Hepatocyte (in vitro differentiated cells and primary cell): ENCODE measurements around the gene DTX3L.

DNA sequence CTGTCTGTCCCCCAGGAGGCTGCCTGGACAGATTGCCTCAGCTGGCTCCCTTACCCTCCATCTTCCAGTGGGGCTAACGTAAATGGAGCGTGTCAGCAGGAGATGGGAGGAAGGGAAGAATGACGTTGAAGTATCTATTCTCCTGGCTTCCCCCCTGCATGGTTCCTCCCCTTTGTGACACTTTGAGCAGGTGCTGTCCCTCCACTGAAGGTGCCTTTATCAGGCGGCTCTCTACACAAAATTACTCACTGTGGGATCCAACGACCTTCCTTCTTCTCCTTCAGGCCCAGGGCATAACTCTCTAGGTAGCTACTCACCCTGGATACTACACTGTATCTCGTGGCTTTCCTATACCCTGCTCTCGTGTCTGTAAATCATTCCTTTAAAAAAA, 31.3 kb downstream of the FBXO40 start:
- RAMPAGE, long total RNA, result no peak
- RRBS, result no CpG with 5 or more reads among the region's 7 CpGs

- RAMPAGE, long total RNA, result no peak
- RRBS, result no CpG with 5 or more reads among the region's 3 CpGs
These were observed 34.1 kb upstream of the GOLGB1 start for GRCh38 chr3:121783385-121784271.

GRCh38 chr3:121834071-121834671, 689 bp downstream of the IQCB1 start:
- RAMPAGE, long total RNA, result no peak
- RRBS, result no CpG with 5 or more reads among the region's 17 CpGs

GRCh38 chr3:121995016-121995953, 26.8 kb downstream of the ILDR1 start:
- RAMPAGE, long total RNA, result no peak
- RRBS, result no CpG with 5 or more reads among the region's 14 CpGs

DNA sequence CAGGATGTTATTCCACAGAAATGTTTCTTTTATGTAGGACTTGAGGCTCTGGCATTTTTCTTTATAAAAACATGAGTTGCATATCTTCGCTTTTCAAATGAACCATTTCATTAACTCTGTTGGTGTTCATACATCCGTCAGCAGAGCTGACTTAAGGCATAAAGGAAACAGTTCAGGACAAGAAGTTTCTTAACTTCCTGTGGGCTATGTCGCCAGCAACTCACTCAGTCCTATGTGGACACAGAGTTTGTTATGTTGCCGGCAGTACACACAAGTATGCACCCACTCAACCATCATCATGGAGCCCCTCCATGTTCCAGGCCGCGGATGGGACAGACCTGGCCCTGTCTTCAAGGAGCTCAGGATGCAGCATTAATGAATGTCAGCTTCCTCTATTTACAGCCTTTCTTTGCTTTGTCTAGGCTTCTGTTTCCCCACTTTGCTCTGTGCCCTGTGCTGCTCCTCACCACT, 64.0 kb downstream of the CASR start:
- RAMPAGE, long total RNA, result no peak
- RRBS, result no CpG with 5 or more reads among the region's 6 CpGs

GRCh38 chr3:122564056-122565035, at the start of gene DTX3L:
DTX3L (plus strand) TSS chr3:122564338.
- RAMPAGE, long total RNA, result start-site peak on the plus strand at chr3:122564359-122564421, 44 and 50 reads in 2 replicates
- RRBS, result 2% methylated on average over 39 of the region's 56 CpGs

DNA sequence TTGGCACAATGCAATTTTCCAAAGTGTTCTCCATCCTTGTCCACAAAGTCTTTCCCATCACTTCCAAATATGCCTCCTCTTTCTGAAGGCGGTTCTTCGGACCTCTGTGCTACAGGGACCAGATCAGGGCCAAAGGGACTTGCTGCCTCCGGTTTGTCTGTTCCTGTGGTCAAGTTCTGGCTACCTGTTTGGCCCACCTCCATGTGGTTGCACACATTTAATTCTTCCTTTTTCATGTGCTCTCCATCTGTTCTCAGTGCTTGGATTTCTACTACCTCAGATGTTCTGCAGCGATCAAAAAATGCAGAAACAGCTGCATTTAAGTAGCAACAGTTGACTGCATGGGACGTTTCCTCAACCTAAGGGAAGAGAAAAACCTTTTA, 53.1 kb downstream of the HSPBAP1 start:
- RAMPAGE, long total RNA, result no peak
- RRBS, result no CpG with 5 or more reads among the region's 5 CpGs

DNA sequence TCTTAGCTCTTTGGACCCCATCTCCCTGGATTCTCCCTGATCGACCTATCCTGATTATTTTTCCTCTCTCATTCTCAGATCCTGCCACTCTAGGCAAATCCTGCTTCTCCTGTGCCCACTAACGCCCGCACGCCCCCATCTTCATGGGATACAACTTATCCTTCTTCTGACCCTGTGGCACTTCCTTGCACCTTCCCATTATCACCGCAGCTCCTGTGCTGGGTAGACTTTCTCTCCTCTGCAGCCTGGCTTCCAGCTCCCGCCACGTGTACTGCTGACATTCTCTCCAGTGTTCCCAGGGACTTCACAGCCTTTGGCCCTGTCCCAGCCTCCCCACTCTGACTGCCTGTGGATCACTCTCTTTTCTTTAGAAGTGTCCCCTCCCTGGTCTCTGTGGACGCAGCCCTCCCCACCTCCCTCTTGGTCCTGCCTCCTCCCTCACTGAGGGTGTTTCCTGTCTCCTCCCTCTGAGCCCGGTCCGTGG, 17.3 kb downstream of the PDIA5 start:
- RAMPAGE, long total RNA, result no peak
- RRBS, result no CpG with 5 or more reads among the region's 10 CpGs

DNA sequence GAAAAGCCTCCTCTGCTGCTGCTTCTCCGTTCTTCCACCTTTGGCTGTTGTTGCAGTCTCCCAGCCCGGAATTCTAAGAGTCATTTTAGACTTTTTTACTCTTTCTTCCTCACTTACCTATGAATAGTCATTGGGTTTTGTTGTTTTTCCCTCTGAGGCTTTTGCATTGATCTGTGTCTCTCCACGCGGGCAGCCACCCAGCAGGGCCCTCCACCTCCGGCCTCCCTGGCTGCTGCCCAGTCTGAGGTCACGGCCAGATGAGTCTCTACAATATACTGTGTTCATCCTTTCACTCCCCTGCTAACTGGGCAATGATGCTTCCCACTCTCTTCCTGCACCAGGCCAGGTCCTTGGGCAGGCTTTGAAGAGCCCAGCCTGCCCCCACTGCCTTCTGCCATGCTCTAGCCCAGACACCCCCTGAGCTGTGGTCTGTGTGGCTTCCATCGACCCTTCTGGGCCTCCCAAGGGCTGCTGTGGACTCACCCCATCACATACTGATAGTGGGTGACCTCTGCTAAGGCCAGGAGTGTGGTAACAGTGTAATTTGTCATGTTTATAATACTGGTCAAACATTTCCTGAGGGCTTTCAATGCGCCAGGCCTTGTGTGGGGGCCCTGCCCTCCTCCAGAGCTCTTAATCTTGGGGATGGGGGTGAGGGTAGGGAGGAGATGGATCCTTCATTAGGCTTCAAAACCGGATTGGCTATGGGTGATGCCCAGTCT, 18.0 kb downstream of the PDIA5 start:
- RAMPAGE, long total RNA, result no peak
- RRBS, result no CpG with 5 or more reads among the region's 9 CpGs

GRCh38 chr3:123088966-123089878, 22.4 kb downstream of the PDIA5 start:
- RAMPAGE, long total RNA, result no peak
- RRBS, result no CpG with 5 or more reads among the region's 12 CpGs

GRCh38 chr3:123123758-123124496, 57.1 kb downstream of the PDIA5 start:
- RAMPAGE, long total RNA, result no peak
- RRBS, result no CpG with 5 or more reads among the region's 24 CpGs

DNA sequence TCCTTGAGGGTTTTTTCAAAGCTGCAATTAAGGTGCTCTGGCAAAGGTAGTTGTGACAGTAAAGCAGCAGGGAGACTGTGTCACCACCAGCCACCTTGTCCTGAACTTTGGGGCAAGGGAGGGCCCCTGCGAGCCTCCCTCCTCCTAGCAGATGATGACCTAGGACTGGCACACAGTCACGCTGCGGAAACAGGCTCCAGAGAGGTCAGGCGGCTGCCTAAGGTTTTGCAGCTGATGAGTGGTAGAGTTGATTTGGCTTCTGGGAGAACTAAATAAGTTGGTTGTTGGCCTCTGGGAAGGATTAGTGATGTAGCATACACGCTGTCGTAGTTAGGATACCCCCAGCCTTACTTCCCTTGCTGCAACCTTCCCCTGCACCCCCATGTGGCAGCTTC, 62.7 kb downstream of the PDIA5 start:
- RAMPAGE, long total RNA, result no peak
- RRBS, result no CpG with 5 or more reads among the region's 6 CpGs

GRCh38 chr3:123228287-123229017, 26.7 kb downstream of the SEC22A start:
- RAMPAGE, long total RNA, result no peak
- RRBS, result no CpG with 5 or more reads among the region's 9 CpGs

DNA sequence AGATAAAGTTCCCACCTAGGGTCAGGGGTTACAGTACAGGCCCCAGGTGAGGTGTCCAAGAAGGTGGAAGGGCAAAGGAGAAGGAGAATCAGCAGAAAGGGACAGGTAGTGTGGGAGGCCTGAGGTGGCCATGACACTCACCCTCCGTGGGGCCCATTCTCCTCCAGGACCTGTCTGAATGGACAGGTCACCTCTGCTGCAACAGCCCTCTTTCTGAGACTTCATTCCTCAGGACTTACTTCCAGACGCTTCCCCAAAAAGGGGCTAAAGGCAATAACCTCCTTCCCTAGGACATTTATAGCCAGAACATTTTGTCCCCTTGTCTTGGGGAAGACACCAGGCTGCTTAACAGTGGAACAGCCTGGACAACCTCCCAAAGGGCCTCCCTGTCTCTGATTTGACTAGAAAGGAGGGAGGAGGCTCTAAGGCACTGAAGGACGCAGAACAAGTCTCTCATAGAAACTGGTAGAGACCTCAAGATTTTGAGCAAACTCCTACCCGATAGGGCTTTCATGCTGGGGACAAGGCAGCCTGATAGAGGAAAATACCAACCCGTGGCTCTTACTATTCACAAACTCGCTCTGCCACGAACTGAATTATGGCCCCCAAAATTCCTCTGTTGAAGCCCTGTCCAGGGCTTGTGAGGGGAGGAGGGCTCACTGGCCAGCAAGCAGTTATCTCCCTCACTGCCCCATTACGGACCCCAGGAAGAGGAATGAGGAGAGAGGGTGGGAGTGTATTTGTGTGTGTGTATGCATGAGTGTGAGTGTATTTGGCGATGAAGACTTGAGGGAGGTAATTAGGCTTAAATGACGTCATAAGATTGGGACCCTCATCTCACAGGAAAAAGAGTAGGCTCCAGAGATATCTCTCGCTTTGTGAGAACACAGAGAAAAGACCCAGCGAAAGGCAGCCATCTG, 32.6 kb downstream of the ADCY5 start:
- RAMPAGE, long total RNA, result no peak
- RRBS, result no CpG with 5 or more reads among the region's 12 CpGs

DNA sequence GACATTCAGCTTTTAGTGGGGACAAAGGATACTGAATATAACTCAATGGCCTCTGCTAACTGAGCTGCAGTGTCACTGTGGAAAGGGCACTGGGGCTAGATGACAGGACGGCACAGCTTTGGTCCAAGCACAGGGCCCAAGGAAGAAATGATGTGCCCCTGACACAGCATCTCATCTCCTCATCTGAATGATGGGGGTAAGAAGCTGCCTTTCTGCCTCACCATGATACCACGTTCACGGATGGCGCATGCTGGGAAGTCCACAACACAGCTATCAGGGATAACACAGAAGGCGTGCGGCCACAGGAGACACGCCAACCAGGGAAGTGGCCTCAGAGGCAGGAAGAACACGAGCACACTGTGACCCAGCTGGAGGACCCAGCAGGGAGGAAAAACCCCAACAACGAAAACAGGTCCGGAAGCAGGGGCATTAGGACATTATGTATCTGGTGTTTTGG, 62.0 kb downstream of the HACD2 start:
- RAMPAGE, long total RNA, result no peak
- RRBS, result no CpG with 5 or more reads among the region's 10 CpGs

- RAMPAGE, long total RNA, result no peak
- RRBS, result no CpG with 5 or more reads among the region's 14 CpGs
These were observed 668 bp downstream of the HACD2 start for GRCh38 chr3:123584222-123584547.

DNA sequence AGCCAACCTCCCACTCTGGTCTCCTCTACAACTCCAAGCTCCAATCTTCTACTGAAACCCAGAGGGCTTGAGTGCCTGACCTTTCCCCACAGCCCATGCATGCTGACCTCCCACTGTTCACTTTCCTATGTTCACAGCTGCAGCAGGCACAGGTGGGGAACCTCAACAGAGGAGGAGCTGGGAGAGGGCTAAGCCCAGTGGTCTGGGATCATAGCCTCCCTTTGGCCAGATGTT, 43.8 kb upstream of the HACD2 start:
- RAMPAGE, long total RNA, result no peak

GRCh38 chr3:123641581-123642014, 56.7 kb upstream of the HACD2 start:
- RAMPAGE, long total RNA, result no peak
- RRBS, result no CpG with 5 or more reads among the region's 6 CpGs

- RAMPAGE, long total RNA, result no peak
- RRBS, result no CpG with 5 or more reads among the region's 3 CpGs
These were observed 75.3 kb upstream of the HACD2 start for GRCh38 chr3:123660174-123660552.

GRCh38 chr3:123679915-123680483, 95.1 kb upstream of the HACD2 start:
- RAMPAGE, long total RNA, result no peak
- RRBS, result no CpG with 5 or more reads among the region's 7 CpGs